Smooth muscle cell (in vitro differentiated cells): Measurements from ENCODE around the gene RHOBTB3.

- RAMPAGE, long total RNA, result no peak
Measured at GRCh38 chr5:91384136-91384390, 946 bp upstream of the ARRDC3 start.

GRCh38 chr5:93078471-93079107 is 504.4 kb upstream of the NR2F1 start:
- RAMPAGE, long total RNA, result no peak

DNA sequence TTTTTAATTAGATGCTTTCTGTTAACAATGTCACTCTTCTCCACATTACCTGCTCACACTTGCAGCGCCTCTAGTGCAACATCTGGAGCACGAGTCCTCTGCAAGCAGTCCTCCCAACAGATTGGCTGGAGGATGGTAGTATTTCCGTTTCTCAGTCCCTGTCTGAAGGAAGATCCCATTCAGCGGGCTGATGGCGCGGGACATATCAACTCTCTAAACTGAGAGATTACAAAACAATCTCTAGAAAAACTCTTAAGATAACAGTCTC is 13.2 kb upstream of the NR2F1 start:
- RAMPAGE, long total RNA, result no peak

DNA sequence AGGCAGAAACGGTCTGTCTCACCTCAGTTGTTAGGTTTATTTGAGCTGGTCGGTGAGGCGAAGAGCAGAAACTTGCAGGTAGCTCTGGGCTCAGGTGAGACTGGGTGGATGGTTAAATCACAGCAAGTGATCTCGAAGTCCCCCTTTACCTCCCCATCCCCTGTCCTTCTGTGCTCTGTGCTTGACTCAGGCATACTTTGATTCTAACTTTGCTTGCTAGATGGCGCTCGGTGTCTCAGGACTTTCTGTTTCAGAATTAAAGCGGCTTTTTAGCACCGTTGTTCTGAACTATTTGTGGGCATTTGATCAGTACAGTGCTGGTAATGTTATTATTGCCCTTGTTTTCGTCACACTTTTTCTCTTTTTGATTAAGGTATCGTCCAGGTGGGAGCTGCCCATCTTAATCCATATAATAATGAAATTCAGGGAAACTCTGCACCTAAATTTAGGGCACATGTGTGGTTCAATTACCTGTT is 24.8 kb downstream of the NR2F1 start:
- RAMPAGE, long total RNA, result no peak

DNA sequence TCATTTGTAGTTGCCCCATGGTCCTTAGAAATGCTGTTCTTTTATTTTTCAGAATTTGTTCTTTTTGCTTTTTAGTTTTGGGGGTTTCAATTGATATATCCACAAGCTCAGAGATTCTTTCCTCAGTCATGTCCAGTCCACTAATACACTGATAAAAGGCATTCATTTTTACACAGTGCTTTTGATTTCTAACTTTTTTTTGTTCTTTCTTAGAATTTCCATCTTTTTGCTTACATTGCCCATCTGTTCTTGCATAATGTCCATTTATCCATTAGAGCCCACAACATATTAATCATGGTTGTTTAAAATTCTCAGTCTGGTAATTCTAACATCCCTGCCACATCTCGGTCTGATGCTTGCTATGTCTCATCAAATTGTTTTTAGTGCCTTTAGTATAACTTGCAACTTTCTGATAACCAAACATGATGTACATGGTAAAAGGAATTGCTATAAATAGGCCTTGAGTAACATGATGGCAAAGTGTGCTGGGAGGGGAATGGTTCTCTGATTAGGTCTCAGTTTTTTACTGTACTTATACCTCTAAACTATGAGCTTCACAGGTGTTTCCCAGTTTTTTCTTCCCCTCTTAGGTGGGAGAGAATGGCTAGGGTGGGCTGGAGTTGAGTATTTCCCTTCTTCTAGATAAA is 109.9 kb downstream of the FAM172A start:
- RAMPAGE, long total RNA, result no peak

- RAMPAGE, long total RNA, result no peak
Measured at GRCh38 chr5:94095497-94096273, 15.8 kb downstream of the FAM172A start.

DNA sequence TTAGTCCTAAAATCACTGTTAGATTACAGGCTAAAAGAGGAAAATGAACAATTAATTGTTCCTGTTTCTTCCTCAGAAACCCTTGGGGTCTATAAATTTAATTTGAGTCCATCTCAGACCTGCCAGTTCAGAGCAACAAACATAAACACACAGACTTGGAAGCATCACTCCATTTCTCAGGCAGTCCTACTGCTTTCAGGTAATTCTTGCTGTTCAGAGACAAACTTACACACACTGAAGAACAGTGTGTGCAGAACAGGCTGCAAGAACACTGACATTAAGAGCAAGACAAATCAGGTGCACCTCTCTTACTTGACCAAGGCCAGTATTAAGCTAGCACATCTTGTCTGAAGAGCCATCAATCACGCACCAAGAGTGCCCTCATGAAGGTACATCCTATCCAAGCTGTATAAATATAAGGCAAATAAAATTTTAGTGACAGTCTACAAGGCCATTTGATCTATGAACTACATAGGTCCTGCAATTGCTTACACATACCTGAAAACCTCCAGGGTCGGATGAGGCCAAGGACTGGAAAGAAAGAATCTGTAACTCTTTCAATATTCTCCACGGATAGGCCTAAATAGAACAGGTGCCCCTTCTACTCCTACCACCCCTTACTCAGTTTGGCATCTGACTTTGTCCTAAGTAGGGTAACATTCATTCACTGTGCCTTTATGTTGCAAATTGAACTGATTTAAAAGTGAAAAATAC is 250.4 kb upstream of the FAM172A start:
- RAMPAGE, long total RNA, result no peak

DNA sequence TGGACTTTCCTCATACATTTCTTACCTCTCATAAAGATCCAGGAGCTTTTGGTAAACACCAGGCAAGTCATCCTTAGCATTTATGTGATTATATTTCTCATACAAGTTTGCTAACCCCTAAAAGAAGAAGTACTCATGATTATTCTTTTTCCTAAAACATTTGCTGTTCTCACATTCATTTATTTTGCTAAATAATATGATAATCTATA is 13.1 kb downstream of the SKIC3 start:
- RAMPAGE, long total RNA, result no peak

DNA sequence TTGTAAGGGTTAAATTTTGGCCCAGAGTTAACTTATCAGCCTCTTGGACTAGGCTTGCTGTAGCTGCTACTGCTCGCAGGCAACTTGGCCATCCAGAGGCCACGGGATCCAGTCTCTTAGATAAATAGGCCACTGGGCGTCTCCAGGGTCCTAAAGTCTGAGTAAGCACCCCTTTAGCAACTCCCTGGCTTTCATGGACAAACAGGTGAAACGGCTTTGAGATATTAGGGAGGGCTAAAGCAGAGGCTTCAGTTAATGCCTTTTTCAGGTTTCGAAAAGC is 20.8 kb upstream of the RHOBTB3 start:
- RAMPAGE, long total RNA, result no peak

- RAMPAGE, long total RNA, result no peak
Measured at GRCh38 chr5:95720168-95720554, 11.0 kb upstream of the RHOBTB3 start.

- RAMPAGE, long total RNA, result no peak
Measured at GRCh38 chr5:95730602-95731402, at the start of gene RHOBTB3. TSS of gene RHOBTB3 (plus strand) at chr5:95731336.

DNA sequence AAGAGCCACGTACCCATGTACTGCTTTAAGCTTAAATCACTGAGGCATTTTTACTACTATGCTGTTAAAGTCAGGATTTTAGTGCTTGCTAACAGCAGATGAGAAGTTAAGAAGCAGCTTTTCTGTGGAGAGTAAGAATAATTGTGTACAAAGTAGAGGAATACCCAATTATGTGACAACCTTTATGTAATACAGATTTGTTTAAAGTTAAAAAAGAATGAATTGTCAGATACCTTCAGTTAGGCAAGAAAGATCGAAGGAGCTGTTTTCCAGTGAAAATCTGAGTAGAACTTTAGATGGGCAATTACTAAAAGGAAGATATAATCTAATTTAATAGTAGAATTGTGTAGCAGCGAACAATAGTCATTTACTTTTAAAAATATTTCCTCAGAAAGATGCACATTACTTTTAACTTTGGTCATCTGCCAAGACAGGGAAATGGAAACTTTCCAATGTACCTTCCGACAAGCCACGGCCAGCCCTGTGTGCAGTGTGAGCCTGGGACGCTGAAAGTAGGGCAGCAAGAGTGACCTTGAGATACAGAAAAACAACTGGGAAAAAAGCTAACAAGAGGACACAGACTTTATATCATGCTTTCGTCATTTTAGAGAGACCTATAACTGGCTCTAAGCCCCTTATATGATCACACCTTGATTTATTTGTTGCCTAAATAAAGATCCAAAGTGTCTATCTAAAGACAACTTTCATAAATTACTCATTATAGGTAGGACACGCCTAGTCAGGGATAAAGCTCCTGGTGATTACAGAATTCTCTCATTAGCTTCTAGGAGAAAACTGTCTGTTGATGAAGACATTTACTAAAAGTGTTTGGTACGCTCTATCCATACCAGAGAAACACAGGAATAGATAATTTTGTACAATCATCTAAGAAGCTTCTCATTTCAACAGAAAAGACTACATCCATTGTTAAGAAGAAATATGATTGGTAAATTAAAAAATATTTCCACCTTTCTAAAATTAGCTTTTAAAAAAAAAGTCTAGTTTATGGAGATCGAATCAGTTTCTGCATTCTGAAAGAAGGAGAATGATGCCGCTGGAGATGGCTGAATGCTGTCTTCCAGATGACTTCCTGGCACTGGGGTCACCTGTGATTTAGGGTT is 40.2 kb downstream of the RHOBTB3 start:
- RAMPAGE, long total RNA, result no peak

DNA sequence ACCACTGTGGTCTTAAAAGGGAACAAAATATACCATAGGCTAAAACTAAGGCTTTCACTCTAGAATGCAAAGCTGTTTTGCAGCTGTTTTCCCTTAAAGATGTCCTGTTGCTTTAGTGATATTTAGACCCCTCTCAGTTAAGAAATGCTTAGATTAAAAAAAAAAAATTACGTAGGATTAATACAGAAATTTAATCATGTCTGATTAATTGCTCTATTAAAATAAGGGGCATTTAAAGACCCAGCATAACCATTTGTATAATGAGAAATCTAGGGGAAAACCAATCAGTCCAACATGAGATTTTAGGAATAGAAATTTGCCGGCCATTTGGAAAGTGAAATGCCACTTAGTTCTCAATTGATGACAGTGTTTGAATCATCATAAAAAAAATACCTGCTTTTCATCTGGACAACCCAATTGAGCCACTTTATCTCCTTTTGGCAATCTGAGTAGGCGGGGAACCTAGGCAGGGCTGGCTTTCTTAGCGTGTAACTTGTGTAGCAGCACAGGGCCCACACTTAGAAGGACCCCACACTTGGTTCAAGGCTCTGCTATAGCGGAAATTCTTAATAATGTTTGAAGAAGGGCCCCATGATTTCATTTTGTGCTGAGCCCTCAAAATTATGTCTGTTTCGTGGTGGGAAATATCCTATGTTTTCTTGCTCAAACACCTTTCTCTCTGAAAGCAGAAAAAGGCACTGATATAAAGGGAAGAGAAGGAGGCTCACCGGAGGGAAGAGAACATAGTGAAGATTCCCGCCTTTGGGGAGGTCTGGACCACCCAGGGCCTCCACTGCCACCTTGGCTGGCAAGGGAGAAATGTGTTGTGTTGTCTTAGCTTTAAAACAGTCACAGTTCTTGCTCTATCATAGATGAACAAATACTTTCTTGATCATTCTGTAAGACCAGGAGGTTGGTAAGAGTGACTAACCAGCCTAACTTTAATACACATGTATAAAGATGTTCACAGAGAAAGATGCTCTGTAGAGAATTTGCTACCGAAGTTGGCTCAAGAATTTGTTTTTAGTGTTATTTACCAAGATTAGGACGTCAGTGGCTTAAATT is 28.9 kb downstream of the GLRX start:
- RAMPAGE, long total RNA, result no peak

GRCh38 chr5:95841739-95842379 is 19.3 kb upstream of the GLRX start:
- RAMPAGE, long total RNA, result no peak

GRCh38 chr5:95861227-95861891 is 38.8 kb upstream of the GLRX start:
- RAMPAGE, long total RNA, result start-site peak on the minus strand at chr5:95861477-95861490, 6 and 5 reads in 2 replicates

DNA sequence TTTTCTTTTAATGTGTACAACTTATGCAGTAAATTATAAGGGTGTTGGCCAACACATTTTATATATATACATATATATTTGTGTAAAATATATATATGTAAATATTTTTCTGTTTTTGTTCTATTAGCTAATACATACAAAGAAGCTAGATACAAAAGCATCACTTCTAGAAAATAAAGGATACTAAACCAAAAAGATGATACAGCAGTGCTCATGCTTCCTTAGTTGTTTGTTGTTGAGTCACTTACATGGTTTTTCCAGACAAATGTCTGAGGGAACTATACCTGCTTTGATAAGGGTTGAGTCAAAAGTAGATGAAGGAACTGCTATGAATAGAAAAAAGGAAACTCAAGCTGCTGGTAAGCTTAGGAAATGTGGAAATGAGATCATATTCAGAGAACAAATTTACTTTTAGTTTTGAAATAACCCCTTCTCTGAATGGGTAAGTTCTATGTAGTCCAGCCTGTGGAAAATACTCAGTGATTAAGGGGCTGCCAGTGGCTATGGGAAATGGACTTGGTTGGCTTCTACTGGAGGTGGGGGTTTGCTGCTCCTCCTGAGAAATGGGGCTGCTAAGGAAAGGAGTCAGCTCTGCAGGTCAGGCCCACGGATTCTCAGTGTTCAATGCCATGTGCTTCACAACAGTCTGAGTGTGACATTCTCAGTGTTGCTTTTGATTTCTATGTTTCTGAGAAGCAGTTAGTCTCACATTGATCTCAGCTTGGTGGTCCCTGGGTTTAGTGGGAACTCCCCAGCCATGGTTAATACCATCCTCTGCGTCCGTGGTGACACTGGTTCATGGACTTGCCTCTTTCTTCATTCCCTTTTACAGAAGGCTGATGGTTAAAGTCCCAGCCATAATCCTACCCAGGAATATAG is 47.6 kb upstream of the GLRX start:
- RAMPAGE, long total RNA, result no peak

DNA sequence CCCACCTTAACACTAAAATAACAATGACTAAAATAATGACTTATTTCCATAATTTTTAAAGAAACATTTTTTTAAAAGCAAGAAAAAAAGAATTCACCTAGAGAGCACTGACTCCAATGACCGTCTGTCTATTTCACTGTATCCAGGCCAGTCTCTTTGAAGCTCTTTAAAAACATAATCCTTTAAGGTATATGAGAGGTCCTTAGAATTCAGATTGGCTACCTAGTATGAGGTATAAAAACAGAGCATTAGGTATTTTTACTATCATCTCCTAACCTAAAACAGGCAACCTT is 60.8 kb downstream of the ELL2 start:
- RAMPAGE, long total RNA, result no peak

DNA sequence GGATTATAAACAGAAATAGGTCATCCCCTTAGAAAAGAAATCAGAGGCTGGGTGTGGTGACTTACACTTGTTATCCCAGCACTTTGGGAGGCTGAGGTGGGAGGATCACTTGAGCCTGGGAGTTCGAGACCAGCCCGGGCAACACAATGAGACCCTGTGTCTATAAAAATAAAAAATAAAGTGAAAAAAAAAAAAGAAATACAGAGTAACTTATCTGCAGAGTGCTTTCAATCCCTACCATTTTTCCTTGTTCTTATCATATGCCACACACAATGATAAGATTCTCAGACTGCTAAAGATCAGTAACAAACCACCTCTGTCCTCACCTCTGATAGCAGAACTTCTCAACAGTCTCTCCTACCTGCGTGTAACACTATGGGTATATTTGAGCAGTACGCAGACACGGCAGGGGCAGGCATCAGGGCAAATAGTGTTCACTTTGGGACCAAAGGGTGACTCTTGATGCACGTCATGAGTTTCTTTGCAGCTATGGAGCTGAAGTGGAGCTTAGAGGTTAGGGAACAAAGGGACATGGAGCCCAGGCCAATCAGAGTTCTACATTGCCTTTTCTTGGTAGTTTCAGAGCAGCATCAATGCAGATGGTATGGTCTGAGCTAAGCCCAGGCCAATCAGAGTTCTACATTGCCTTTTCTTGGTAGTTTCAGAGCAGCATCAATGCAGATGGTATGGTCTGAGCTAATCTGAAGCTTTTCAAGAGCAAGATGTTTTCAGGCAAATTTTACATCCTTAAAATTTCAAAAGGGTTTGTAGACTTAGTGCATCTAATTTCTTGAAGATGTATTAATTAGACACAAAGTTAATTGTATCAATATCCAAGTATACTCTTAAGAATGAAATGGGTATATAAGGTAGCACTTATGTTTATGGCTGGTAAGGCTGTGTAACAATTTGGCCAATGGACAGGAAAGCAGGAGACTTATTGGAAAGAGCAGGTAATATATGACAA is 38.3 kb downstream of the ELL2 start:
- RAMPAGE, long total RNA, result no peak

DNA sequence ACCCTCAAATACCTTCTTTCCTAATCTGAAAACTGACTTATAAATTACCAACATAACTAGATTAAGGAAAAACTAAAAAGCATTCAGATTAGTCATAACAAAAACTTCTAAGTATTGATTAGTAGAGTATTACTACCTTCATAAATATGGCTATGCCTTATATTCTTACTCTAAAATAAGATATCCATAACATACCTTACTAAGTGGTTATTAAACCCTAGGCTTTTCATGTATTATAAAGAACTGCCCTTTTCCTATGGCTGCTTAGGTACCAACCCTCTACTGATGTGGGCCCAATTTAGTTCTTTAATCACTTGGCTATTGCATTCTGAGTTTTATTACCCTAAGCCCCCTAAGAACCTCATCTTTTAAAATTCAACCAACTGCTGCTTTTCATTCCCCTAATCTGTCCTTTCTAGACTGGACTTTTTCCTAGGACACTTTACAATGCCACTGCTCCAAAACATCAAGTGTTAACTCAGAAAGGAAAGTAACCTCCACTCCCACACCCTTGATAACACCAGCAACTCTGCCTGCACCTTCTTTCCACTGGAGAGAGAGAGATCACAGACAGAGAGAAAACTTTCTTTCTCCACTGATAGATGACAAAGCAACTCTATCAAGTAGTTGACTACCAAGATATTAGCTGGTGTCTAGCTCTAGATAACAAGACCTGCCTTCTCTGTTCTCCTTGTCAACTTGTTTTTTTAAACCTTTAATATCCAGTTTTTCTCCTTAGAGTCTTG is 27.4 kb downstream of the ELL2 start:
- RAMPAGE, long total RNA, result no peak

GRCh38 chr5:96049846-96050343 is 88.2 kb upstream of the ELL2 start:
- RAMPAGE, long total RNA, result no peak